ENCODE measurements around a stretch of chr1.

GRCh38 chr1:211897010-211897396 is 66.4 kb upstream of the LPGAT1 start:
- RRBS: no CpG with 5 or more reads among the region's 7 CpGs

- RRBS: no CpG with 5 or more reads among the region's 2 CpGs
These were observed 78.4 kb upstream of the LPGAT1 start for GRCh38 chr1:211908955-211909290.

GRCh38 chr1:211918074-211918420 is 87.5 kb upstream of the LPGAT1 start:
- RRBS: no CpG with 5 or more reads among the region's 4 CpGs

- RRBS: no CpG with 5 or more reads among the region's 7 CpGs
These were observed 16.3 kb downstream of the DTL start for GRCh38 chr1:212051767-212052397.

DNA sequence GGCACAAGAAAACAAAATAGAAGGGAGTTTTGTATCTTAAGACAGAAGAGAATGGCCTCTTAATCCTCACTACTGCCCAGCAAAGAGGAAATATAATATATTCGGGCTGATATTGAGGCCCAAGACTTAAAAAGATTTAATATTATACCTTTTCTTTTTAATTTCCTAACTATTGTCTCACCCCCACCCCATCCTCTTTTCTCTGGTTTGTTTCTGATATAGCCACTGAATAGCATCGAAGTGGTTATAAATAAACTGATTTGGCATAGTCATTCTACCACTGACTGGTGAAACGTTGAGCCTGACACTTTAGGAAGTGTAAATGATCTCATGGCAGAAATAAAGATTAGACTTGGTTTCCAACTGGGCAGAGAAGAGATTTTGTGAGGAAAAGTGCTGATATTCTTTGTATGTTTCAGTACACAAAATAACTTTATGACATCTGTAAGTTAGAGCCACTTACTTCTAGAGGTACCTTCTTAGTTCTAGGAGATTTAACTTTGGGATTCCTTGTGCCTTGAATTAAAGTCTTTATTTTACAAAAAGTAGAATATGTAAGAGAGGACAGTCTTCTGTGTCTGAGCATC is 39.3 kb downstream of the DTL start:
- RRBS: no CpG with 5 or more reads among the region's 3 CpGs

DNA sequence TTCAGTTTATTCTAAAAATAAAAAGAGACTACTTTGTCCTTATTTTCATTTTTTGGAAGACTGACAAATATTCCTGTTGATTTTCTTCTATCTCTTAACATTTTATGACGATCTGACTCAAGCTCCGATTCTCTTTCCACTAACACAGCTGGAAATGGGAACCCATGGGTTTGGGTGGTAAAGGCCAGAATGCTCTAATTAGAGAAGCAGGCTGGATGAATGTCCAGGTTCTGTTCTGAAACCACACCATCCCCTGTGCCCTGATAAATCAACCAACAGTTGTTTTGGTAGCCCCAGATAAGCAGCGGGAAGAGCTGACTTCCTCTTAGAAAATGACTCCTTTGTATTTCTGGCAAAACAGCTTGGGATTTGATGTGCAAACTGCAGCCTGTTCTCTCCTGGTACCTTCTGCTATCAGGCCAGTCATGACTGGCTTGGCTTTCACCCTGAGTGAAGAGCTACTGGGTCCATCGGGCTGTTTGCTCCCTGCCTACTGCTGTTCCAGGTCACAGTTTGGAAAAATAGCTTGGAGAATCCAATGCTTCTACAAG is 116.6 kb downstream of the DTL start:
- RRBS: no CpG with 5 or more reads among the region's 4 CpGs

- RRBS: no CpG with 5 or more reads among the region's 5 CpGs
These were observed 121.9 kb downstream of the DTL start for GRCh38 chr1:212157379-212157827.

DNA sequence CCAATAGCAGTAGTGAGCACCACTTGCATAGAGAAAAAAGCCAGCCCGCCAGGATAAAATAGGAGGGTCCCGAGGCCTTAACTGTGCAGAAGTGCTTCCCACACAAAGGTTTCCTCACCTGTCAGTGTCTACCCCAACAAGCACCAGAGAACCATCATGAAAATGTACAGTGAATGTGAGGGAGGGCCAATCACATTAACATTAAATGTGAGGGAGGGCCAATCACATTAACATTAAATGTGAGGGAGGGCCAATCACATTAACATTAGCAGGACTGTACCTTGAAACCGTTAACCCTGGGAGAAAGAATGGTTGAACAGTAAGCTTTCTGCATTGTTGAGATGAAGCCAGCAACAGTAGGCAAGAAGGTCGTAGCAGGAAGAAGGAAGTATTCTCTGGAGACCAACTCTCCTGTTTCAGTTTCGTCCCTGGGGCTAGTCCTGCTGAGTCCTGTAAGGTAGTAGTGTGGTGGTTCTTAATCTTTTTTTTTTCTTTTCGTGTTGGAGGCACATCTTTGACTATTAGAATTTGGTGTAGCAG is 98.8 kb upstream of the PPP2R5A start:
- RRBS: no CpG with 5 or more reads among the region's 6 CpGs

DNA sequence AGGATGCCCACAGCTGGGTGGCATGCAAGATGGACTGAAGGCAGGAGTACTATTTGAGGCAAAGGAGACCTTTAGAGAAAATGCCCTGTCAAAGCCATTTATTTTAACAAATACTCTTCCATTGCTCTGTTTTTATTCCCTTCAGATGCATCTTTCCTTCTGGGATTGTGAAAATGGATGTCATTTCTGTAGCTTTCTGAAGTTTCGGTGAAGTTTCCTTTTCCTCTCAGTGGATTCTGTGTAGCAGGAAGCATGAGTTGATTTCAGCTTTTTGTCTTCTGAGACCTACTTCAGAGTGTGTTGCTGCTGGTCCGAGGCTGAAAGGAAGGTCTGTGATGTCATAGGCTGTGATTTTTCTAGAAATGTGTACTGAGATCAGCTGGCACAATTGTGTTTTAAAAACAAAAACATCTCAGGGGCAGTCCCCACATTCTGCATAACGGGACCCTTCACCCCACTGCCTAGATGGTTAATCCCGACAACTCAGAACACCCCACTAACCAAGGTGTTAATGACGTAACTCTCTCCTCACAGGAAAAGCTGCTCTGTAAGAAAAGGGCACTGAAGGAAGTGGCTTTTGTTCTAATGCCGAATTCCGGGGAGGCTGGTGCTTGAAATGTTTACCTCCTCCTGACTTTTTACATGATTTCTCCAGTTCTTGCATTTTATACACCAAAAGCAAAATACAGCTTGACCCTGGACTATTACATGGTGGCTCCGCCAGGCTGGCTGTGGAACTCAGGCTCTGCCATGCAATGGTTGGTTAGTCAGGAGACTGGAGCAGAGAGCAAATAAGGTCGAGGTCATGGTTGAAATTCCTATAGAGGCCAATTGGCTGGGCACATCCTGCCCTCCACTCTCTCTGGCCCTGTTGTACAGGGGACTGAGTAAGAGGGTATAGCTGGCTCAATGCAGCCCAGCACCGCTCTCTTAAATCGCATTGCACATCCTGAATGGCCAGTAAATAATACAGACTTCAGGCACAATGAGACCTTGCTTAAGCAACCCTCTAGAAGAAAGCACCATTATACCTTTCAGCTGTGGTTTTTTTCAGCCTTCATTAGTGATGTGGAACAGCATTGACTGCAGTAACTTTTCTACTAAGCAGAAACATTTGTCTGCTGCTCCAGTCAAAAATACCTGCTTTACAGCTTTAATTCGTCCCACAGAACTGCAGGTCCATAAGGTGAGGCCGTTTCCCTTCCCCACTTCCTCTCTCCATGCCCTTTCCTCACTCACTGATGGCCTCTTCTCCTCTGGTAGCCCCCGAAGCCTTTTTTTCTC is 59.6 kb upstream of the PPP2R5A start:
- RRBS: no CpG with 5 or more reads among the region's 14 CpGs

DNA sequence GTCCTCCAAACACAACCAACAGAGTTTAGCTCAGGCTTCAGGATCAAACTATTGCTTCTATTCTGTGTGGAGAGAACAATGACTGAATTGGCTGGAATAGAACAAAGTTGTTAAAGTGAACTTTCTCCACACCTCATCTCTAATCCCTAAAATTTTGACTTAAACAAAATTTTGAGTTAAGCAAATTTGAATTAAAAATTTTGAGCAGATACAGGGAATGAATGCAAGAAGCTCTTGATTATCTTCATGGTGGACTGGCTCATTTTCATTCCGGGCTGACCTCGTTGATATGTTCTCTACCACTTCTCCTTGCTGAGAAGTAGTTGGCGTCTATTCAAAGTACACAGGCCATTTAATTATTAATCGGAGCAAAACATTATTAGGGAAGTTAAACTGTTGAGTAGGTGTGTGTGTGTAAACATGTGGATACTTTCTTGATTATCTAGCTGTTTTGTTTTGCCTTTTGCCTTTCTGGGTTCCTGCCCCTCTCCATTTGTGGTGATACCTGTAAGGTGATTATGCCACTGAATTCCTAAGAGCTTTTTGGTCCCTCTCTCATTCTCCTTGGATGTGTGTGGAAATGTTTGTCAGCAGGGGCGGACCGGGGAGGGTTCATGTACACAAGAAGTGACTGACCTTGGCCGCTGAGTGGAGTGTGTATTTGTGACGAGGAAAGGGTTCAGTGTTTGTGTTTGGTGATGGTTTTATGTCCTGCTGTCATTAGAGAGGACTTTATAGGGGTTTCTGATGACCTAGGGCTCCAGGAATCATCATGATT is 56.7 kb upstream of the PPP2R5A start:
- RRBS: no CpG with 5 or more reads among the region's 8 CpGs

- RRBS: no CpG with 5 or more reads among the region's 14 CpGs
These were observed 49.9 kb downstream of the PACC1 start for GRCh38 chr1:212364498-212365519.

DNA sequence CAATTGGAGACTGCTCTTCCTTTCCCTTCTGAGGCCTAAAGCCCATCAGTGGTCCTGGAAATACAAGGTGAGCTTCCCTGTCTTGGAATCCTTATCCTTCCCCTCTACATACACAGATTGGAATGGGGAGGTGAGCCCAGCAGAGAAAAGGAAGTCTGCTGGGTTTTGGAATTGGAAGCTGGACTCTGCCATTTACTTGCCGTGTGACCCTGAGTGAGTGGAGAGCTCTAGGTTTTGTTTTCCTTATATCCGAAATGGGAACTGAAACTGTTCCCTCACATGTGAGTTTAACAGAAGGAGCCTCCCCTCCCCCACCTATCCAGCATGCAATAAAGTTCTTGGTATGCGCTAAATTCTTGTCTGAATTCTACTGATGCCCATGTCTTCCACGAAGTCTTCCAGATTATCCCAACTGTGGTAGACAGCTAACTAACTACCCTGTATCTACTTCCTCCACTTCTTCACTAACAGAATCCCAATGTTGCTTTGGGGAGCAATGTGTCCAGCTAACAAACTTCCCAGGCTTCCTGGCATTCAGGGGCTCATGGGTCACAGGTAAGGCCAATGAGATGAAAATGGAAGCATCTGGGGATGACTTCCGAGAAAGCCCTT is 58.8 kb downstream of the NENF start:
- RRBS: no CpG with 5 or more reads among the region's 5 CpGs

DNA sequence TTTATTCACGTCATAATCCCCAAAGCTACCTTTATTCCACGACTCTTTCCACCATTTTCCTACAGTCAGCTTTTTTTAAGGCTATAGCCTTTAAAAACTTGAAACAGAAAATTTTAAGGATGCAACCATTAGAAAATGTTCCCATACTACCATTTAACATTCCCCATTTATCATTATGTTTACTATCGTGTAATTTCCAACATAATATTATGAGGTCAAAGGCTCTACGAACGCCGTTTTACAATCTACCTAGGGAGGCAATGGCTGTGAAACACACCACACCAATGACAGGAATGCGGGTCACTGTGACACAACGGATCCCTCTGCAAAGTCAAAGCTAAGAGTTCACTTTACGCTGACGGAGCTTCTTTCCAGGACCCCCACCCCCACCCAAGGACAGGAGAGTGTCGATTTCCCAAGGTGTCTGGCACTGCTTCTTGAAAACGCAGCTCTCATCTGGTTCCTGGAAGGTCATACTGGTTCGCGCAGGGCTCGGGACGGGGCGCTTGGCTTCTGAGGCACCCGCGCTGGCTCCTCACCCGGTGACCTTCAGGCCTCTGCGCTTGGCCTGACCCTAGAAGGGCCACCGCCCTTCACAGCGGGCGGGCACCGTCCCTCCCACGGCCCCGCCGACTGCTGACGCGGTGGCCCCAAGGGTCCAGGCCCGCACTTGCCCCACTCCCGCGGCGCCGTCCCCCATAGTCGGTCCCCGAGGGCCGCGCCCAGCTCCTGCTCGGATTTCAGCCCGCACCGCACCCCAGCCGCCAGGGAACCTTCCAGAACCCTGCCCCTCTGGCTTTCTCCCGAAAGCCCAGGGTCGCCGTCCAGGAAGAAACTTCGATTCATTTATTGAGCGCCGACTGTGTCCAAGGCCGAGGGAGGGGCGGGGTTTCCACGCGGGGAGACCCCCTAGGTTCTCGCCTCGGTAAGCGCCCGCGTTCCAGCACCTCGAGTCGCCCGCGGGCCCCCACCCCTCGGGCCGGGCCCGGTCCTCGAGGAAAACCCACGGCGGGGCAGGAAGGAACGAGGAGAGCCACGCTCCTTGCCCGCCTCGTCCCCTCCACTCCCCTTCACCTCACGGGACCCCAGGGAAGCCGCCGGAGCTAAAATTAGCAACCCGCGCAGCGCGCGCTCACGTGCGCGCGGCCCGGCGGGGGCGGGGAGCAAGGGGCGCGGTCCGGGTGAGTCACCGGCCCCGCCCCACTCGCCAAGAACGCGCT is 50.3 kb upstream of the ATF3 start:
- RRBS: under 1% methylated on average over 17 of the region's 95 CpGs

DNA sequence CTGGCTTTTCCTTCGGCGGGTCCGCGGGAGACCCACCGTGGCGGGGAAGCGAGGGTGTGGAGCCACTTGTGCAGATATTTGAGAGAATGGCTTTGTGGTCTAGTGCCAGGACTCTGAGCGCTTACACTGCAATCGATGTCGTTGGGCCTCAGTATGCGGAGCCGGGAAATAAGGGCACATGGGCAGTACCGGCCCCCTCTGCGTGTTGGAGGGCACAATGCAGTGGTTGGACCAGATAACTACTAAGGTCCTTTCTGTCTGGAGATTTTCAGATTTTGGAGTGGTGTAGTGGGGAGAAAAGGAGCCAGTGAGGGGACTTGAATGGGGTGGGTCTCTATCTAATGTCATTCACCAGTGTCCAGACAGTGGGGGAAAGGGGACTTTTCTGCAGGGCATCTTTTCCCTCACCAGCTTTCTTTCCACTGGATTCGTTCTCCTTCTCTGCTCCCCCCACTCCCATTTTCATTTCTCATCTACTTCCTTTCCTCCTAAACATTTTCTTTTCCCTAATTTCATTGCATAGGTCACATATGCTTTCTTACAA is 1.2 kb downstream of the ATF3 start:
- RRBS: no CpG with 5 or more reads among the region's 15 CpGs

DNA sequence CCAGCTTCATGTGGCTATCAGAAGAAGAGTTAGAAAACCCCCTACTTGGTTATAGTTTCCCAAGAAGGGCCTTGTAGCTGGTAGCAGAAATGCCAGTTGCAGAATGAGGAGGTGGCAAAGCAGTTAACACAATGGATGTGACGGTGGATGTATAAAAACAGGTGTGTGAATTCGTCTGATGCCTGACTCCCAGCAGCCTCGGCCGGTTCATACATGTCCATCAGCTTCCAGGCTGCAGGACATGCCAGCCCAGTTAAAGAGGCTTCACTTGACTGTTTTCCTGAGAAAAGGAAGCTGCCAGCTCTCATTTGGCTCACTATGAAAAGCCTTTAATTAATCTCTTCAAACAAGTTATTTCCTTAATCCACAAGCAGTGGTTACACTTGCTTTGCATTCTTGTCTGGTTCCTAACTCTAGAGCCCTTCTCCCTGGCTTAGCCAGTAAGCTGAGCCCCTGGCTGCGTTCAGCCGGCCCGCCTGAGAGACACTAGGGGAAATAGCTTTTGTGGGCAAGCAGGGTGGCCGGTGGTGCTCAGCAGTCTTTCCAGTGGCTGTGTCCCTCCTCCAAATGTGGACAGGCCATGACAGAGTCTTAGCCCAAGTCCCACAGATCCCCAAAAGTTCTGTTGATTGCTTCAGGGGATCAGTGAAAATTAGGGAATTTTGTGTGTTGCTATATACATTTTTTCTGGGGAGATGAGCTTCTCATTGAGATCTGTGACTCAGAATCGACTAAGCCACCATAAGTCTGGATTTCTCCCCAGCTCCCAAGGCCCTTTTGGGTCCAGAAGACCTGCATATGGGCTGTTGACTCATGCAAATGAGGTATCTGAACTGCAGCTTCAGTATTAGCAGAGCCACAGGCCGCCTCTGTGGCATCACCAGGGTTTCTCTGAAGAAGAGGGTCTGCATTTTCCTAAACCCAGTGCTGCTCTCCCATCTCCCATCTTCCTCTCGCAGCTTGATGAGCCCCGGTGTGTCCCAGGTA is 5.7 kb upstream of the GARIN4 start:
- RRBS: 96% methylated on average over 3 of the region's 12 CpGs

DNA sequence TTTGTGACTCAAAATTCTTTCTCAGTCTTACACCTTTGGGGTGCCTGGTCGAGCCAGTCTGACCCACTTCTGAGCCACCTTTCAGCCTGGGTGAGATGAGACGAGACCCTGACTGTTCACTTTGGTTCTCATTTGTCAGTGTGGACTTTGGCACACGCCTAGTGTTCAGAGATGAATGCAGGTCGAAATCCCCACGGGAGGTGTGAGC is 8.0 kb downstream of the BATF3 start:
- RRBS: no CpG with 5 or more reads among the region's 5 CpGs

DNA sequence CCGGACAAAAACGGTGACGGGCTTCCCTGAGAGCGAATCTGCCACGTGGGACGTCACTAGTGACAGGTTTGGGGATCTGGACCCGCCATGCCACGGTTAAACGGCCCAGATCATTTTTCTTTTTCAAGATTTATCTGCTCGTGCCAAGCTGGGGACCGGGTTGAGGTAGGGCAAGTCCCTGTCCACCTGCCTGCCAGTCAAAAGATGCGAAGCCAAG is 872 bp upstream of the BATF3 start:
- RRBS: no CpG with 5 or more reads among the region's 12 CpGs

- RRBS: no CpG with 5 or more reads among the region's 4 CpGs
These were observed 31.7 kb upstream of the BATF3 start for GRCh38 chr1:212731397-212731649.

DNA sequence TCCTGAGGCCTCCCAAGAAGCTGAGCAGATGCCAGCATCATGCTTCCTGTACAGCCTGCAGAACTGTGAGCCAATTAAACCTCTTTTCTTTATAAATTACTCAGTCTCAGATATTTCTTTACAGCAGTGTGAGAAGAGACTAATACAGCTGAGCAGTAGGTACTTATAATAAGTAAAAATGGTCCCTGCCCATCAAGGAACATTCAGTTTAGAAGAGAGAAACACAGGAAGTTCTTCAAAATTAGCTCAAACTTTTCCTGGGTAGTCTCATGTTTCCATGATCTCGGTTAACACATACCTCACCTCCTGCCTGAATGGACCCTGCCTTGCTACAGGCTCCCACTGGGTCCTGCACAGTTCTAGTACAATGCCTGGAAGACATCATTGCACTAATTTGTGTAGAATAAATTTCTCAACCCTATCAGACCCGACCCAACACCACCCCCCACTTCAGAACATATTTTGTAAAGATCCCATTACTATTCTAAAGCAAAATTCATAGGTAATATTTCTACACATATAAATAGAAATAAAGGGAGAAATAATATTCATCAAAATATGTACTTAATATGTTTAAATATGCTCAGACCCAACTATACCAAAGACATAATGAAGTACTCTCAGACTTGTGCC is 42.1 kb upstream of the BATF3 start:
- RRBS: no CpG with 5 or more reads among the region's 2 CpGs

- RRBS: no CpG with 5 or more reads among the region's 6 CpGs
These were observed 35.6 kb upstream of the VASH2 start for GRCh38 chr1:212914646-212915182.